ENCODE data around the genes CEBPE, CMTM5, RIPK3, NFATC4 and GZMB.

- RRBS: no CpG with 5 or more reads among the region's 12 CpGs
Observed at GRCh38 chr14:23095675-23096141, 403 bp downstream of the C14orf119 start.

- RRBS: 100% methylated on average over 1 of the region's 11 CpGs
Observed at GRCh38 chr14:23119120-23119995, at the start of gene CEBPE. Gene CEBPE, minus strand, starts transcription at chr14:23119255.

GRCh38 chr14:23137240-23137959, 18.3 kb upstream of the CEBPE start:
- RRBS: no CpG with 5 or more reads among the region's 10 CpGs

DNA sequence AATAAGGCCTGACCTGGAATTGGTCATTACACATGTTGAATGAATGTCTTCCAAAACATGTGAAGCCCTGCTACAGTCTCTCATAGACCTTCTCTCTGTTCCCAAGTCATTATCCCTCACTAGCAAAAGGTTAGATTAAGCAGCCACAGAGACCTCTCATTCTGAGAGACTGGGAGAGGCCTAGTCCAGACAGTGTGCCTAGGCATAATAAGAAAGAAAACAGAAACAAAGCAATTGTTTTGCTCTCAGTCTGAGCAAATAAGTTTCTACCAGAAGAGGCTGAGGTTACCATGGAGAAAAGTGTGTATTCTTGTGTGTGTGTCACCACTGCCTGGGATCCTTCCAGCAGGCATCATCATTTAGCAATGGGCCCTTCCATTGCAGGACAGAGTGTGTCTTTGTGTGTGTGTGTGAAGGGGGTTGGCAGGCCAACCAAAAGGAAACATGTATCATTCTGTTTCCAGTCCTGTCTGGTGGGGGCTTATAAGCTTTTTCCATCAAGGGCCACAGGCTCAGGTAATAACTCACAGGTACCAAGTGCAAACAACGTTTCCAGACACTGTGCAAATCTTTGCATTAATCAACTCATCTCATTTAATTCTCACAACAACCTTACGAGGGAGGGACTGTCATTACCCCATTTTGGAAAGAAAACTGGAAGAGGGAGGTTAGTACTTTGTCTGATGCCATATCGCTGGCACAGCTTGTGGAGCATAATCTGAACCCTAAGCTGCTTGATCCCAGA, 3.6 kb downstream of the EFS start:
- RRBS: no CpG with 5 or more reads among the region's 3 CpGs

- RRBS: no CpG with 5 or more reads among the region's 10 CpGs
Observed at GRCh38 chr14:23364590-23364826, 464 bp downstream of the EFS start.

DNA sequence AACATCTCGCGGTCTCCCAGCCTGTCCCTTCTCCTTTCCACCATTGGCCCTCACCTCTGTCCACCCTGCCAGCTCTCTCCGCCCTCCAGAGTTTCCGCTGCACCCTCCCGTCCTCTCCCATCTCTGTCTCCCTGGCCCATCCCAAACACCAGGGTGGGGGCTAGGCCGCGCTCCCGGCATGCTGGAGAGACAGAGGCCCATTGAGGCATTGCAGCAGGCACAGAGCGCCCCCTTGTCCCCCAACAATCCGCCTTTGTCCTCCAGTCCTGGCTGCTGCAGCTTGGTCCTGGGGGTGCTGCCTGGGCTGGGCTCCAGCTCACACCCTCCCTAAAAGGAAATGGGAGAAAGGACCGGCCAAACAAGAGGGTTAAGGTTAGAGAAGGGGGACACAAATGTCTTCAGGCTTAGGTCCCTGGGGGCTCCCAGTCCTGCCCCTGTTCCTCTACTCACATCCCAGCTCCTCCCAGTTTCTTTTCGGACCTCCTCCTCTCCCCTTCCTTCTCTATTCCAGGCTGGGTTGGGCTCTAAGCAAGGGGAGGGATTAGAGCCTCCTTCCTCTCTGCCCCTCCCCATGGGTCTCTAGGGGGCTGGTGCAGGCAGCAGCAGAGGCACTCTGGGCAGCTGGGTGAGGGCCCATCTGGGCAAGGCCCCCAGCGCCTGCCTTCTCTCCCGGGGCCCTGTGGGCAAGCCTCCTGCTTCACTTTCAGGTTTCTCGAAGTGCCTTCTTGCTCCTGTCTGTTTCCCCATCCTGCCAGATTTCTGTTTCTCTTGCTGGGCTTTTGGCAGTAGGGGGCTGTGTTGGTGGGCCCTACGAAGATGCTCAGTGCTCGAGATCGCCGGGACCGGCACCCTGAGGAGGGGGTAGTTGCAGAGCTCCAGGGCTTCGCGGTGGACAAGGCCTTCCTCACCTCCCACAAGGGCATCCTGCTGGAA, at the start of gene CMTM5:
Gene CMTM5, plus strand, starts transcription at position 611 of the 933 bp plus-strand sequence.
- RRBS: no CpG with 5 or more reads among the region's 22 CpGs

DNA sequence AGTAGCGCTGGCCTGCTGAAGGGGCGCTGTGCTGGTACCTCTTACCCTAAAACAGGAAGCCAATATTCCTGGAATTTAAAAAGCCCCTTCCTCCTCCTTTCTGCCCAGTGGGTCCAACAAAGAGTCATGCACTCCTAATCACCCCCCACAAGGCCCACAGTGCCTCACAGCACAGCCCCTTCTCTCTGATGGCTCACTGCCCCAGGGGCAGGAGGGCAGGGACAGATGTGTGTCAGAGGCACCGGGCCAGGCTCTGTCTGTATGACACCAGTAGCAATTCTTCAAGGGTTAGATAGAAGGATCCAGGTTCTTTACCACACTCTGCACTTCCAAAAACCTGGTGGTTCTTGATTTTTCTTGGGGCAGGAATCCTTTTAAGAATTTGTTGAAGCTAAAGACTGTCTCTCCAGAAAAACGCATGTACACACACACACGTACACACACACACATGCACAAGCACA, 8.9 kb downstream of the MYH6 start:
- RRBS: no CpG with 5 or more reads among the region's 5 CpGs

DNA sequence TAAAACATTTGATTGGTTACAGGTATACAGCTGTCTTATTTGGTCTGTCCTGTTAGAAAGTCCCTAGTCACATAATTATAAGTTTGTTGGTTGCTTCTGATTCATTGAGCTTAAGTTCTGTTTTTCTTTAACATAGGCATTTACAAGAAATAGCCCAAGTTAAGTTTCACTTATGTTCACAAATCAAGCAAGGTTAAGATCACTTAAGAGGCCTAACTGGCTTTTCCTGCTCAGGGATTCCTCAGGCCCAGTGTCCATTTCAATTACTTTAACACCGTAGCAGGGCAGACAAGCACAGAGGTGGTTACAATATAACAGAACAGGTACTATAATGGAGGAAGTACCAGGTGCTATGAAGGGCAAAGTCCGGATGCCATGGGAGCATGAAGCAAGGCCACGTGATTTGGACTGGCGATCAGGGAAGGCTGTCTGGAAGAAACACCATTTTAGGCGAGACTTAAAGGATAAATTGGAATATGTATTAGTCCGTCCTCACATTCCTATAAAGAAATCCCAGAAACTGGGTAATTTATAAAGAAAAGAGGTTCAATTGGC, 12.4 kb upstream of the MYH7 start:
- RRBS: no CpG with 5 or more reads among the region's 6 CpGs

DNA sequence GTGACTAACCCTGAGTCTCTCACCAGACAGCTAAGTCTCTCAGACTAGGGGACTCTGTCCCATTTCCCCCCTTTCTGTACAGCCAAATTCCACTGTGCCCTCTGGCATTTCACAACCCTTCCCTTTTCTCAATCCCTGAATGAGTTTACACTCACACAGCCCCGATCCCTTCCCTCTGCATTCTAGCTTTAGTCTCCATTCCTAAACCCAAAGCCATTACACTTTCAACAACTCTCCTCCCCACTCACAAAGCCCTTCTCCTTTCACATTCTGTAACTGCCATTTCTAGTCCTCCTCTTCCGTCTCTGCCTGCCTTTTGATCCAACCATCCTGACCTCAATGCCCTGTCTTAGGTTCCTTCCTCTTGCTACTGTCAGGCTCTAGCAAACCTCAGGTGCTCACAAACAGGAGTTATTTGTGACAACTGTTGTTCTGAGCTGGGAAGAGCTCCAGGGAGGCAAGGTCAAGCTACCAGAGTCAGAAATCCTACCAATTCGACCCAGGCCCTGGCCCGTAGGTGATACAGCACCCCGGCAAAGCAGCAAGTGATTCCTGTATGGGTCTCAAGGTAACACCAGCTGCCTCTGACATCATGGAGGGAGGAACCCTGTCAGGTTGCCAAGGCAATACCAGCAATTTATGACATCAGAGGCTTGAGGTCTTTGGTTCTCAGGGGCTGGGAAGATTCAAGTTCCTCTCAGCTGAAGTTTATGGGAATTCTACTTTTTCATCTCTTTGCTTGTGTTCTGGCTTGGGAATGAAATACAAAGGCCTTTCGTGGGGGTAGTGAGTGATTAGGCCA, 3.5 kb downstream of the ZFHX2 start:
- RRBS: no CpG with 5 or more reads among the region's 6 CpGs

GRCh38 chr14:23556657-23557192, 654 bp downstream of the THTPA start:
- RRBS: no CpG with 5 or more reads among the region's 14 CpGs

DNA sequence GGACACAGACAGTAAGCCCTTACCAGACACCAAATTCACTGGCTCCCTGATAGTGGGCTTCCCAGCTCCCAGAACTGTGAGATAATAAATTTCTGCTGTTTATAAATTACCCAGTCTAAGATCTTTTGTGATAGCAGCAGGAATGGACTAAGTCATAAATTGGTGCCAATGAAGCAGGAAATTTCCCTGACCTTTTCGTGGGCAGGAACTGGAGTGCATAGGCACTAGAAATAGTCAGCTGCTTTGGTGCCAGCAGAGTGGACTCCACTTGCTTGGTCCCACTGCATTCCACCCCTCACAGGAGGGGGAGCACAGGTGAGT, 63.0 kb downstream of the DHRS2 start:
- RRBS: no CpG with 5 or more reads among the region's 1 CpG

GRCh38 chr14:24080859-24081995, 9.9 kb downstream of the CPNE6 start:
- RRBS: 17% methylated on average over 37 of the region's 96 CpGs

DNA sequence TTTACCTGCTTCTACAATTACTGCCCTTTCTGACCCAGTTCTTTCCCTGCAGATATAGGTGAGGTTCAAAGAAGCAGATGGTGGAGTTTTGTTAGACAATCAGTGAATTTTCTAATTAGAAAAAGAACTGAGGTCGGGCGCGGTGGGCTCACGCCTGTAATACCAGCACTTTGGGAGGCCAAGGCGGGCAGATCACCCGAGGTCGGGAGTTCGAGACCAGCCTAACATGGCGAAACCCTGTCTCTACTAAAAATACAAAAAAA, 1.4 kb upstream of the TM9SF1 start:
- RRBS: no CpG with 5 or more reads among the region's 9 CpGs

GRCh38 chr14:24236793-24237909, 4.4 kb downstream of the GMPR2 start:
- RRBS: no CpG with 5 or more reads among the region's 8 CpGs

DNA sequence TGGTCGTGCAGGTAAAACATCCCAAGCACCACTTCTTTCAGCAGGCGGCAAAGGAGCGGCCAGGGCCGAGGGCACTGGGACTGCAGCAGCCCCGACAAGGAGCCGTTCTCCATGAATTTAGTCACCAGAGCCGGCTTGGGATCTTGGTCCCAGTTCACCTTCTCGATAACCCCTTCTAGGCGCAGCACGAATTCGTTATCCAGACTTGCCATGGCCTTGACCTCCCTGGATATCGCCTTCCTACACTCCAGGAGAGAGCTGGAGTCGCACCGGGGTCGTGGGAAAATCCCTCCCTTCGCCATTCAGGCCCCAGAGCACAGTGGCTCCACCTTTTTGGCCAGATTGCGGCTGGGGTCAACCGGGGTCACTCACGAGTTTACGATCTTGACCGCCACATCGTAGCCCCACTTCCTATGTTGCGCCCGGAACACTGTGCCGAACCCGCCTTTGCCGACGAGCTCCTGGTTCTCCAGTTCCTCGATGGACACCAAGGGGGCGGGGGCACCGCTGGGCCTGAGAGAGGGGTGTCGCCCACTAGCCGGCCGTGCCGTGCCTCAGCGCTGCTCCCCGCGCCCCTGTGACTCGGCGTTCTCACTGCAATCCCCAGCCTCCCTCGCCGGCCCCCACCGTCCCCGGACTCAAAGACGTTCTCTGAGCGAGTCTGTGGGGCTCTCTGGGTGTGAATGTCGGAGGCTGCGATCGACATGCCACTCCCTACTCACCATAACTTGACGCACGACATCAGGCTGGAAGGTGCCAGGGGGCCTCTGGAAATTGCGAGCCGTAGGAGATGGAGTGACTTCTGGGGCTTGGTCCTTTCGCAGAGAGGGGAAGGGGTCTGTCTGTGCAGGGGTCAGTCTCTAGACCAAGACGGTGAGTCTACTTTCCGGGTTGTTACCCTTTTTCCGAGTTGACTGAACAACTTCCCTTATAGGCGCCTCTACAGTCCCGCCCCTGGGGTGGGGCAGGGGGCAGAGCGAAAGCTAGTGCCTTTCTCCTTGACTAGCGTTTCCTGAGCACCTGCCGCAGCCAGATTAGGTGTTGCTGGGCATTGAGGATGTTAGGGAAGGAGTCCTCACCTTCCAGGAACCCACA, at the start of gene RIPK3:
Gene RIPK3, minus strand, starts transcription at position 907 of the 1,095 bp plus-strand sequence.
- RRBS: 26% methylated on average over 21 of the region's 62 CpGs

DNA sequence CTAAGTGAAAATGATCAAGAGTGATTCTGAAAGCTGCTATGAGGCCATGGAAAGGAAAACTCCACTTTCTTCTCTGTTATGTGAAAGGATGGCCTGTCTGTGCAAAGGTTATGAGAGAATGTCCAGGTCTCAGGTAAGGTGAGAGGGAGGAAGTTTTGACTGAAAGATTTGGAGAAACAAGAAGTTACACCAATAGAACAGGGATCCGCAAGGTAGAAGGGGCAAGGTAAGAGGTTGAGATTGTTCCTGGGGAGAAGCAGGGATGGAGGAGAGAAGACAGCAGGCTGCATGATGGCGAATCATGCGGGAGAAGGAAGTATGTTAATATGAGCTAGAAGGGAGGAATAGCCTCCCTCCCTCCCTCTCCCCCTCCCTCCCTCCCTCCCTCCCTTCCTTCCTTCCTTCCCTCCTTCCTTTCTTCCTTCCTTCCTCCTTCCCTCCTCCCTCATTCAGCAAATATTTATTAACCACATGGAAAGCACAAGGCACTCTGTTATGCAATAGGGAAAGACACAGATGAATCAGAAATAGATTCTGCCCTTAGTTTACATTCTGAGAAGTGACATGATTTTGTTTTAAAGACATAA, 14.1 kb upstream of the NFATC4 start:
- RRBS: no CpG with 5 or more reads among the region's 3 CpGs

GRCh38 chr14:24367755-24368313, at the start of gene NFATC4:
Gene NFATC4, plus strand, starts transcription at chr14:24368184.
- RRBS: no CpG with 5 or more reads among the region's 16 CpGs

- RRBS: no CpG with 5 or more reads among the region's 9 CpGs
Observed at GRCh38 chr14:24422860-24423466, 6.5 kb downstream of the CBLN3 start.

DNA sequence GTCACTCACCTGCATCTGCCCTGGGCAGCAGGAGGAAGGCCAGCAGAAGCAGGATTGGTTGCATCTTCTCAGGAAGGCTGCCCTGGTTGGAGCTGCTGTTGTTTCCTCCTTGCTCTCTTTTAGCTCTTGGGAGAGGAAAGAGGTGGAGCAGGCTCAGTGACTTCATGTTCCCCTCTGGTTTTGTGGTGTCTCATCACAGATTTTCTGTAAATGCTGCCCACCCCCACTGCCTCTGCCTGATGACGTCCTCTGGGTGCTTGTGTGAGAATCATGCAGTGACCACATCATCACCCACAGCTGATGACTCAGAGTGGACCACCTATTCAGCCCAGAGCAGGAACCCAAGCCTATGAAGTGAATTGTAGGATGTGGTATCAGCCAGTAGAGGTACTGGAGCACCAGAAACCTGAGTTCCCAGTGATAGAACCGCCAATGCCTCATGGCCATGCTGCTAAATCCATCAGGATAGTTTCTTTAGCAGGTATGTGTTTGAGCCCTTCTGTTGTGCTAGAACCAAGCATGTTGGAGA, at the start of gene GZMB:
Gene GZMB, minus strand, starts transcription at position 94 of the 529 bp plus-strand sequence.
- RRBS: no CpG with 5 or more reads among the region's 2 CpGs

- RRBS: no CpG with 5 or more reads among the region's 6 CpGs
Observed at GRCh38 chr14:24695095-24695766, 61.2 kb upstream of the GZMB start.

Data from AG09319 (cell line).